Left ventricle myocardium (tissue), 1 donor: ENCODE measurements around a stretch of chr11.

DNA sequence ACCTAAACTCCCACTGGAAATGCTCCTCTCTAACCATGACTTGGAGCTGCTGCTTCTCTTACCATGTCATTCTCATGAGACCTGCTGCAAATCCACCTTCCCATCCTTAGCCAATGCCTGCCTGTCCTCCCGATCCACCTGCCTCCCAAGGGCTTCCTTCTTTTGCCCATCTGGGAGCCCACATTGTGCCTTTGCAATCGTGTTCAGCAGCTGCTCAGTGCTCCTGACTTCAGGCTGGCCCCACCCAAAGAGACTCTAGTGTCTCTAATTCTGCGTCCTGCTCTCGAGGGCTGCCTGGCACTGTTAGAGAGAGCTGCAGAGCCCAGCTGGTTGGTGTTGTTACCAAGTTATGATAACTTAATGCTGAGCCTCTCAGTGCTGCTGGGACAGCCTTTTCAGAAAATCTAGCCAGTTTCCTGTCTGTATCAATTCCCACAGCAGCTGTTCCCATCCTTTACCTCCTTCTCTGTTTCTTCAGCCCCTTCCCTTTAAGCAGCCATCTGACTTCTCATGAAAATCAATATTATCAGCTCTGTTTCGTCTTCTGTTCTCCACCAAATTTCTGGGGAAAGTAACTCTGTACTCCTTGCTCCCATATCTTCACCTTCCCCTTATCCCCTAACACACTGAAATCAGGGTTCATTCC lies 69.2 kb downstream of the MICAL2 start:
- PRO-cap: no peak

GRCh38 chr11:12186038-12186422 lies 75.6 kb downstream of the MICAL2 start:
- PRO-cap: no peak

DNA sequence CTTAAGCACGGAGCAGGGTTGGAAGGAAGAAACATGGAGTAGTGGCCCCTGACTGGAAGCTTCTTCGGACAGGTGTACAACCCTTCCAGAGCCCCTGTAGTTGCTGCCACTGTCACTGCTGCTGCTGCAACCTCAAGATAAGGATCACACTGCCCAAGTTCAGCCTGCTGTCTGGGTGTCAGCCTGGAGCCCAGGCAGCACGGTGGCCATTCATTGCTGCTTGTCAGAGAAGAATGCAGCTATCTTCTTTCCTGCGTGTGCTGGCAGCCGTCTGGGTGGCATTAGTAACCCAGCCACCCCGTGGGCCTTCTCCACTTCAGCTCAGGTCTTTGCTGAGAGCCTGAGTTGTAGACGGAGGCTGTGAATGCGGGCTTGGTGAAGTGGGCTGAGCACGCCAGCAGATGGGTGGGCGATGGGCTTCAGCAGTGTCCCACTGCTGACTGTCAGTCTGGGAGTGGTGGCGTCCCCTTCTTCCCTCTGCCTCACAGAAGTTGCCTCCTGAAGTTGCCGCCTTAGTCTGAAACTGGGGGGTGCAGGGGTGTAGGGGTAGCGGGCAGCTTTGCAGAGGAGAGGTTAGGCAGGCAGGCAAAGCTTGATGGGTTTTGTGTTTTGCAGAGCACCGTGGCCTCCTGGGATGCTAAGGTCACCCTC lies 106.8 kb downstream of the MICAL2 start:
- PRO-cap: no peak

- PRO-cap: no peak
These were observed 126.5 kb downstream of the MICAL2 start for GRCh38 chr11:12236558-12237617.

- PRO-cap: no peak
These were observed 9.5 kb downstream of the PARVA start for GRCh38 chr11:12386682-12387500.

DNA sequence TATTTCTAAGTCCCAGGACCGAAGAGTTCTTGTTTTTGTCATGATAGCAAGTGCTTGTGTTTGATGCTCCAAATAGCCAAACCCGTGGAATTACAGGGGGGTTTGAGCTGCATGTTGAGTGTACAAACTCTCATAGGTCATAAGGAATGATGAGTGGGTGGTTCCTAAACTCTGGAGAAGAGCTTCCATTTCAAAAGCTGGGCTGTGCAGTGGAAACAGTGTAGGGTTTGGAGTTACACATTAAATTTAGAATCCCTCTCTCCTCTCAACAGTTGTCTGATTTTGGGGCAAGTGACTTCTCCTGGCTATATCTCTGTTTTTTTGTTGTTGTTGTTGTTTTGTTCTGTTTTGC lies 58.1 kb downstream of the PARVA start:
- PRO-cap: no peak

GRCh38 chr11:12677777-12678498 lies 3.7 kb downstream of the TEAD1 start:
- PRO-cap: no peak

- PRO-cap: no peak
These were observed 15.1 kb downstream of the TEAD1 start for GRCh38 chr11:12689285-12689683.

DNA sequence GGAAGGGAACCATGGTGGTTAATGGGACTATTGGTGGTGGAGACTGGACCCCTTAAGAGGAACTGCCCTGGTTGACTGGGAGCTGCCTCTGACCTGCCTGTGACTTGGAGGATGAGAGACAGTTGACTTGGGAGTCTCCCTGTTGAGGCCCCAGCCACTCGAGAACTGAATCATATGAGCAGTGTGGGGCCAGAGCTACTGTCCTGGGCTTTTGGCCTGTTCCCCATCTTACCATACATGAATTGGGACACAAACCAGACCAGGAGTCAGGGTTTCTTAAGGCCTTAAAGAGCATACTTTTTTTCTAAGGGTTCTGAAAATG lies 92.8 kb downstream of the TEAD1 start:
- PRO-cap: no peak

DNA sequence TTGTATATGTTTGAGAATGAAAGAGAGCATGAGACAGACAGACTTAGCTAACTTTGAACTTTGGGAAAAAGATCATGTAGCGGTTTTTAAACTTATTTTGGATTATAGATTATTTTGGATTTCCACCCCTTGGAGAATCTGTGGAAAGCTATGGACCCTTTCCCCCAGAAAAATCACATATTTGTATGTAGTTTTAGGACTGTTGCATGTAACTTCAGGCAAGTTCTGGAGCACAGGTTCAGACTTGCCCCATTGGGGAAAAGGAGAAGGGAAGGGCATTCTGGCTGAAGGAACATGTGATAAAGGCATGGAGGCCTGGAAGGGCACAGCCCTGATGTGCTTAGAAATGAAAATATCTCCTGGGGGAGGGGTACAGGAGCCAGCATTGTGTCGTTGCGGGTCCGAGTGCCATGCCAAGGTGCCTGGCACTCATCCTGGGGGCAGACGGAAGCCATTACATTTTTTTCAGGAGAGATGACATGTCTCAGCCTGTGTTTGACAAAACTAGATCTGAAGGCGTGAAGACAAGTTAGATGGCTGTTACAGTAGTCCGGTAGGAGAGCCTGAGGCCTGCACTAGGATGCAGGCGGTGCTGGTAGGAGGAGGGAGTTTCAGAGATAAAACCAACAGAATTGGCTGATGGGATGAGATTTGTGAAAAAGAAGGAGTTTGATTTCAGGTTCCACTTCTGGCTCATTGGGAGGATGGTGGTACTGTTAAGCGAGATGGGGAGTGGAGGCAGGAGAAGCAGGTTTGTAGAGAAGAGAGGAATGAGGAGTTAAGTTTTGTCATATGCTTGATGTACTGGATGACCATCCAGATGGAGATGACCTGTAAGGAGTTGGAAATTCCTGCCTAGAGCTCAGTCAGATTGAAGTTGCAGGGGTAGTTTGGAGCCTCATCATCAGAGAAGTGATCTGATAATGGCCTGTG lies 96.9 kb downstream of the TEAD1 start:
- PRO-cap: no peak

- PRO-cap: no peak
These were observed 97.9 kb downstream of the TEAD1 start for GRCh38 chr11:12772028-12772533.

DNA sequence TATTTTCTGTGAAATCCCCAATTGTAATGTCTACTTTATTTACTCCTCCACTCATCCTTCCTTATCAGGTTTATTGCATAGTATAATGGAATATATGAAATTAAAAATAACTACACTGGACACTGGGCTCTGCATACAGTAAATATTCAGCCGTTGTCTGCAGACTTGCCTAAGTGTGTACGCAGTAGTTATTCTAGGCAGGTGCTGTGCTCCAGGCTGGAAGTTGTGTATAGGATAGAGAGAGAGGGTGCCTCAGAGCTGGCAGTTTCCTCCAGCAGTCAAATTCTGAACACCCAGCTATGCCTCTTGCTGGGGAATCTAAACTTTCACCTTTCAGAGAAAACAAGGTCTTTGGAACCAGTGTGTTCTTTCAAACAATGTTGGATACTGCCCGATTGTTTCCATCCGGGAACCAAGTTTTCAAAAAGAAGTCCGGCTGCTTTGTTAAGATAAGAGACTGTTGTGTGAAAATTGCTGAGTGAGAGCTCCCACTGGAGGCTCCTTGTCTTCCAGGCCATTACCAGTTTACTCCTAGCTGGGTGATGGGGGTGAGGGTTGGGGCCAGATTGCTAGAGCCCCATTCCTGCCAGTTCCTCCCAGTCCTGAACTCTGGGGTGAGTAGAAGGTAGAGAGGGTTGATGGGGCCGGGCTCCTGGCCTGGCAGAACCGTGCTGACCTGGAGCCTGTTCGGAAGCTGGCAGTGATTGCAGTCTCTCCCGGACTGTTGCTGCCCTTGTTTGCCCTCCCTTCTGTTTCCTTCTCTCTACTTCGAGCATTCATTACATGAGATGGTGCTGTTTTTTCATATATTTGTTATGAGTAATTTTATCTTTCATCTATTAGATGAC lies 150.1 kb downstream of the TEAD1 start:
- PRO-cap: no peak

DNA sequence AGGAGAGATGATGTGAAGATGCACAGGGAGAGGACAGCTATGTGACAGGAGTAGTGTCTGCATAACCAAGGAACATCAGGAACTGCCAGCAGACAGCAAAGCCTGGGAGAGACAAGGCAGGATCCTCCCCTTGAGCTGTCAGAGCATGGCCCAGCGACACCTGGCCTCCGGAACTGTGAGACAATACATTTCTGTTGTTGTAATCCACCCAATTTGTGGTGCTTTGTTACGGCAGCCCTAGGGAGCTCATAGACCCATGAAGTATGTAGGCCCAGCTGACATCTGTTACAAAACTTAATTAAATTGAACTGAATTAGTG lies 24.6 kb downstream of the RASSF10 start:
- PRO-cap: unidirectional peak, minus-strand start at position 84 of the sequence

DNA sequence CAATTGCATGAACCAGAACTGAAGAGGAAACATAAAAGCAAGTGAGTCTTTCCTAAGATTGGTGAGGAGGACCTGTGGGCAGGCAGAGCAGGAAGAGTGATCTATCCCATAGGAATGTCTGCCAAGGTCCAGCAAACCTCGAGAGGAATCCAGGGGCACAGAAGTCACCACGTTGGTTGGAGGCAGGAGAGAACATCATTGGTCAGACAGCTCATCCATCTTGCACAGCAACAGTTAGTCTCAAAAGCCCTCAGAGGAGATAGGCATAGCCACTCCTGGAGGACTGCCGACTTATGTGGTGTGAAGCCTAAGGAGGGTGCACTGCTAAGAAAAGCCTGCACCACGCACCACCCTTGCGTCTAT lies 109.0 kb downstream of the RASSF10 start:
- PRO-cap: unidirectional peak, plus-strand start at position 275 of the sequence

- PRO-cap: no peak
These were observed 126.2 kb downstream of the RASSF10 start for GRCh38 chr11:13135067-13135968.

GRCh38 chr11:13205388-13205794 lies 72.2 kb upstream of the BMAL1 start:
- PRO-cap: no peak

DNA sequence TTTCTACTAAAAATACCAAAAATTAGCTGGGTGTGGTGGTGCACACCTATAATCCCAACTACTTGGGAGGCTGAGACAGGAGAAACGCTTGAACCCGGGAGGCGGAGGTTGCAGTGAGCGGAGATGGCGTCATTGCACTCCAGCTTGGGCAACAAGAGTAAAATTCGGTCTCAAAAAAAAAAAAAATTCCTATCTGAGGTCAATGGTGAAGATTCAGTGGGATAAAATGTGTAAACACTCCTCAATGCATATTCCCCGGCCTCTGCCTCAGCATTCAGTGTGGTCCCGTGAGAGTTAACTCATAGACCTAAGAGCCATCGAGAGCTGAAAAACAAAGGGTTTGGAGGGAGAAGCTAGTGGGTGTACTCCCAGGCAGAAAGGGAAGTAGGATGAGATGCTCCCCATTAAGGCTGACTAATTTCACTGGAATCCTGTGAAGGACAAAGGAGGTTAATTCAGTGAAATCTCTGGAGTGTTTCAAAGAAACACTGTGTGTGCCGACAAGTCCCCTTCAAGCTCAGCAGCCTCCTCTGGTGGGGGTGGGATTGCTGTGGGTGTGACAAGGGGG lies 61.7 kb upstream of the BMAL1 start:
- PRO-cap: no peak

GRCh38 chr11:13312973-13313599 lies 35.5 kb downstream of the BMAL1 start:
- PRO-cap: no peak

DNA sequence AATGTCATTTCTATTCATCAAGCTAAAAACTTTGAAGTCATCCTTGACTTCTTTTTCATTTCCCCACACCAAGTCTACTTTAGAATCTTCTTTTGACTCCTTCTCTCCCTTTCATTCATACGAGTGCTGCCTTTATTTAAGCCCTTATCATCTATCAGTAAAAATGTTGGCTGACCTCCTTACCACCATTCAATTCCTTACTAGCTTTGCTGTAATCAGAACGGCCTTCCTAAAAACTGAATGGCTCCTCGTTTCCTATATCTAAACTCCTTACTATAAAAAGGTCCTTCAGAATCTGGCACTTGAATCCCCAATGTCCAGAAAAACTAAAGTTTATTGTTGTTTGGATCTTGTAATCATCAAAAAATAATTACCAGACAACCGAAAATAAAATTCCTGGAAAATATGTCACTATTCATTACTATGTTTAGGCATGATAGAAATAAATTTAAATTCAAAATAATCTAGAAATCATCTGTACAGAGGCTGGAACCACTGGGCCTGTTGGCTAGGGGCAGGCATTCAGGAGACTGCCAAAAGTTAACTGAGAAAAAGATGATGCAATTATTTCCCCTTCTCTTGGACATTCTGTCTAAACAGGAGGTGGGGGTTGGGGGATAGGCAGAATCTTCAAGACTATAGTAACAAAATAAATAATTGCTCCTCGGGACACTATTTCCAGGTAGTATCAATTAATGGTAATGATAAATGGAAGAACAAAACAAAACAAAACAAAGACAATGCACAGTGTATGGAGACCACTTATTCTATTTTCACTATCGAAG lies 14.3 kb downstream of the BTBD10 start:
- PRO-cap: no peak

DNA sequence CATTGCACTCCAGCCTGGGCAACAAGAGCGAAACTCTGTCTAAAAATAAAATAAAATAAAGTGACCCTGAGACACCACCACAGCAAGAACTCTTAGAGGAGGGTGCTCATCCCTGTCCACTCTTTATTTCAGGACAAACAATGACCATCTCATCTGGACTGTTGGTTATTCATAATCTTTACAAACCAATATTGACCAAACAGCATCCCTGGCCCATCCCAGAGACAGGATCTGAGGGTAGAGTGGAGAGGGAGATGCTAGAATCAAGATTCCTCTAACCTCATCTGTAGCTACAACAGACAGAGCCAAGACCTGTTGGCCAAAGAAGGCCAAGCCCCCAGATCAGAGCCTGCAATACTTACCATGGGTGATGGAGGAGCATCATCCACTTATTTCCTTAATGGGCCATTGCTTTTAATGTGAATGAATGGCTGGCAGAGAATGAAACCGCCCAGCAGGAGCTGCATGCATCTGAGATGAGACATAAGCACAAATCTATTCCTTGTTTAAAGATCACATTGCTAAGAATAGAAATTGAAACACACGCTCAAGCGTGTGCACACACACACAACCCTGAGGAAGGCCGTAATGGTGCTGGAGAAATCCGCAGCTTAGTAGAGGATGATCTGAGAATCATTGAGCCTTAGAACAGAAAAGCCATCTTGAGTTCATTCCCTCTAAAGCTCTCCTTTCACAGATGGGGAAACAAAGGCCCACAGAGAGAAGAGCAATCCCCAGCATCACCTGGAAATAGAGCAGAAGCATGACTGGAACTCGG lies 5.2 kb upstream of the RRAS2 start:
- PRO-cap: no peak